Hematopoietic multipotent progenitor cell (in vitro differentiated cells): Measurements from ENCODE around the genes ETFA, CIB2 and SKIC8.

- CAGE, long polyA plus RNA, result no peak
Observed at GRCh38 chr15:76150883-76151421, 91.2 kb downstream of the TMEM266 start.

DNA sequence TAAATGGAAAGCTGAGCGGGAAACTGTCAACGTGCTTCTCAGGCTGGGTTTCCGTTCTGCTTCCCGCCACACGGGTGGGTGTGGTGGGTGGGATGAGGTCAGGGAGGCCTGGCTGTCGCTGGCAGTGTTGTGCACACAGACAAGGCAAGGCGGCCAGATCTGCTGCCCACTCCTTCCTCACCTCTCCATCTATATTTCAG, 110.3 kb downstream of the TMEM266 start:
- CAGE, long polyA plus RNA, result no peak

DNA sequence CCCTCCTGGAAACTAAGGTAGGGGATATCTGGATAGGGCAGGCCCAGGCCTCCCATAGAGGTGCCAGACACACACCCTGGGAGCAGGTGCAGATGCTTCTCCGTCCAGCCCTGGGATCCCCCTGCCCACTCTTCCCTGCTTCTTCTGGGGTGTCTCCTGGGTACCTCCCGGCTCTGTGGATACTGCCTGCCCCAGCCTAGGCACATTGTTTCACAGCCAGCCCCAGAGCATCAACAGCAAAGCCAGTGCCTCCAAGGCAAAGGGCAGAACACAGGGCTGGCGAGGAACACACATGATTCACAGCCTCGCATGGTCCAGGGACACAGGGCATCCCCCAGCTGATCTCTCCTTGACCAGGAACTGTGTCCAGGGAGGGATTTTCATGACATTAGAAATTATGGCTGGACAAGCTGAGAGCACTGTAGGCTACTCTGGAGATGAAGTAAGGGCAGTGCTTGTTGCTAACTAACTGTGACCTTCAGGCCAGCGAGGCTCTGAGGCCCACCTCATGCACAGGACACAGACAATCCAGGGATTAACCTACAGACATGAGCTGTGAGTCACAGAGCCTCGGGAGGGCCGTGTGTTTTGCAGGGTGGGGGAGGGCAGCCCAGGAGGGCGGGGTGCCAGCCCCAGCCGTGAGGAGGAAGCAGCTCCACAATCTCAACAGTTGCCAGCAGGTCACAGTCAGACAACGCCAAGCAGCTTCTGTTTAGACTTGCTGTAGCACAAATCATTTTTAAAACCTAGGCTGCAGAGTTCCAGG, 115.0 kb downstream of the ETFA start:
- CAGE, long polyA plus RNA, result no peak

DNA sequence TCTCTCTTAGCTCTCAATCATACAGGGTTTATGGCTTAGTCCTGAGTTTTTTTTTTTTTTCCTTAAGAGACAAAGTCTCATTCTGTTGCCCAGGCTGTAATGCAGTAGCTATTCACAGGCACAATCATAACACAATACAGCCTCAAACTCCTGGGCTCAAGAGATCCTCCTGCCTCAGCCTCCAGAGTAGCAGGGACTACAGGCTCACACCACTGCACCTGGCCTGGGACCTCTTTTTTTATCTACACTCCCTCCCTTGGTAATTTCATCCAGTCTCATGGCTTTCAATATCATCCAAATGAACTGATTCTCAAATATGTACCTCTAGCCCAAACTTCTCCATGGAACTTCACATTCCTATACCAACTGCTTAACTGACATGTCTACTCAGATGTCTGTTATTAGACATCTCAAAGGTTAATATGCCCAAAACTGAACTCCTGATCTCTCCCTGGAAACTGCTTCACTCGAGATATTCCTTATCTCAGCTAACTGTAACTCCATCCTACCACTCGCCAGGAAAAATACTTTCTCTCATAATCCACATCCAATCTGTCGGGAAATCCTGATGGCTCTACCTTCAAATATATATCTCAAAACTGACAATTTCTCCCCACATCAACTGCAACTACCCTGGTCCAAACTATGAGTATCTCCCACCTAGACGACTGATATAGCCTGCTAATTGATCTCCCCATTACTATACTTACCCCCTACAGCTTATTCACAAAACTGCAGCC, 31.3 kb downstream of the ETFA start:
- CAGE, long polyA plus RNA, result no peak

- CAGE, long polyA plus RNA, result no peak
Observed at GRCh38 chr15:76310903-76311832, at the start of gene ETFA. Gene ETFA (minus strand): TSS chr15:76311469.

DNA sequence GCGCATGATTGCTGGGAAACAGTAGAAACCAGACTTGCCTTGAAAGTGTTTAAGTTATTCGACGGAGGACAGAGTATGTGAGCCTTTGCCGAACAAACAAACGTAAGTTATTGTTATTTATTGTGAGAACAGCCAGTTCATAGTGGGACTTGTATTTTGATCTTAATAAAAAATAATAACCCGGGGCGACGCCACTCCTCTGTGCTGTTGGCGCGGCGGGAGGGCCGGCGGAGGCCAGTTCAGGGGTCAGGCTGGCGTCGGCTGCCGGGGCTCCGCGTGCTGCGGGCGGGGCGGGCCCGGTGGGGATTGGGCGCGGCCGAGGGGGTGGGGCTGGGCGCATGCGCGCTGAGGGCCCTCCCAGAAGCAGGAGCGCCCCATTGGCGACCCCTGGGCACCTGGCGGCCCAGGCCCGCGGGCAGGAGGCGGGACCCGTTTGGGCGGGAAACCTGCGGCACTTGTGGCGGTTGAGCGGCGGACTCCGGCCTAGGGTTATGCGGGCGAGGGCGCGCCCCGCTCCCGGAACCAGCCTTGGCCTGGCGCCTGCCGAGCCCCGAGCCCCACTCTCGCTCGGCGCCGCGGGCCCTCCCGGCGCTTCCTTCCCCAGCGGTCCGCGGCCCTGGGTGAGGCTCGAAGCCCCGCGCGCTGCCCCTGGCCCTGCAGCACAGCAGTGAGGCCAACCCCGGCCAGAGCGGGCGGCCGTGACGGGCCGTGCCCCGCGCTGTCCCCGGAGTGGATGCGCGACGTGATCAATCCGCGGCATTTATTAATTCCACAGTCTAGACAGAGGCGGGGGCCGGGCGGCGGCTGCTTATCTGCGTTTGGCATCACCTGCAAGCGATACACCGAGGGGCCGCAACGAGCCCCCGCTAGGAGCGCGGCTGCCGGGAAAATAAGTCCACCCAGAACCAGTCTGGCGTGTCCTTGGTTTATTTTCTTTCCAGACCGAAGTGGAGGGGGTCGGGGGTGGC, 6.0 kb downstream of the ISL2 start:
- CAGE, long polyA plus RNA, result no peak

DNA sequence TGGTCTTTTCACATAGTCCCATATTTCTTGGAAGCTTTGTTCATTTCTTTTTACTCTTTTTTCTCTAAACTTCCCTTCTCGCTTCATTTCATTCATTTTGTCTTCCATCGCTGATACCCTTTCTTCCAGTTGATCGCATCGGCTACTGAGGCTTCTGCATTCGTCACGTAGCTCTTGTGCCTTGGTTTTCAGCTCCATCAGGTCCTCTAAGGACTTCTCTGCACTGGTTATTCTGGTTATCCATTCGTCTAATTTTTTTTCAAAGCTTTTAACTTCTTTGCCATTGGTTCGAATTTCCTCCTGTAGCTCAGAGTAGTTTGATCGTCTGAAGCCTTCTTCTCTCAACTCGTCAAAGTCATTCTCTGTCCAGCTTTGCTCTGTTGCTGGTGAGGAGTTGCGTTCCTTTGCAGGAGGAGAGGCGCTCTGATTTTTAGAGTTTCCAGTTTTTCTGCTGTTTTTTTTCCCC, 271.1 kb downstream of the ISL2 start:
- CAGE, long polyA plus RNA, result no peak

GRCh38 chr15:77027957-77028710, 33.2 kb downstream of the PSTPIP1 start:
- CAGE, long polyA plus RNA, result no peak

DNA sequence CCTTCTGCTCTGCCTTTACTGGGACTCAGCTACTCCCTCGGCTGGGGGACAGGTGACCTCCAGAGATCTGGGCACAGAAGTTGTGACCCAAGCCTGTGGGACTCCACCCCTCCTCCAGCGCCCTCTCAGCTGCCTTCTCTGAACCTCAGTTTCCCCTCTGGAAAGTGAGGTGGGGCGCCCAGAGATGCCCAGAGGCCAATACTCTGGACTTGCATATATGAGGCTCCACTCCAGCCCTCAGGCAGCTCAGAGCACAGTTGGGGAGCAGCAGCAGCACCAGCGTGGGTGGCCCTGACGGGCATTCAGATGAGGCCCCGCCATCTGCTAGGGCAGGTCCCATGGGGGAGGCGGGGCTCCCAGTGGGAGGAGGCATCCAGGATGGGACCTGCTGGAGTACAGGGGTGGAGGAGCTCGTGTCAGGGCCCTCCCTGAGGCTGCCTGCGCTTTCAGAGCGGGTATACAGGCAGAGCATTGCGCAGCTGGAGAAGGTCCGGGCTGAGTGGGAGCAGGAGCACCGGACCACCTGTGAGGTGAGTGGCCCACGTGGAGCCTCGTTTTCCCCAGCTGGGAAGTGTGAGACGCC, 35.2 kb downstream of the PSTPIP1 start:
- CAGE, long polyA plus RNA, result no peak

DNA sequence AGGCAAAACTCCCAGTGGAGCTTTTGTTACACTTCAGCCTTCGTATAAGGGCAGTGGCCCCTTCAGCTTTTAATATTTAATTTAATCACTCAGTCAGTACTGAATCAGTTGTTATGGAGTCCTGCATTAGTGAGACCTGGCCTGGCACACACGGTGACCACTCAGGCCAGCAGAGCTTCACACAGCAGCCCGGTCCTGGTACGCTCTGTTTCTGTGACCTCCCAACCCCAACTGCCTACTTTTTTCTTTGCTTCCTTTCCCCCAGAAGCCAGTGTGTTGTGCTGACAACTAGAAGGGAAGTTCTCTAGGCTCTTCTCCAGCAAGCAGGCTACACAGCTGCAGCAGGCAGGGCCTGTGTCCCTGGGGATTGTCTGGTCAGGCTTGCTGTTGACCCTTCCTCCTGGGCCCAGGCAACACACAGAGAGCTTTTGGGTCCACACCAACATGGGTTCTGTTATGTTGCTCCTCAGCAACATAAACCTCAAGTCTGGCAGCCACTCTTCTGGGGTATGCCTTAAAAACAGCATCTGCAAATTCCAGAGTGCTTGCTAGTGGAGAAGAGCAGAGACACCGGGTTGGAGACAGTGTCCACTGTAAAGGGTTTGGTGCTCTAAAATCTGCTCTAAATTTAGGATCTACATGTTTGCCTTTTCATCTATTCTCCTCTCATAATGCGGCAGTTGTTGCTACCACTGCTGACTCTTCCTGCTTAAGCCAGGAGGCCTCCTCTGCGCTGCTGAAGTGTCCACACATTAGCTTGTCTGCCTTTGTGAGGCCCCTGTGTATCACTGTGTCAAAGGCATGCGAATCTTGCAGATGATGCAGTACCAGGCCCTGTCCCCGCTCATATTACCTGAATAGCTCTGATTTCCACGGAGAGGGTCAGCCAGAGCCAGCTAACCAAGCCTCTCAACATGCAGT, 36.3 kb upstream of the TSPAN3 start:
- CAGE, long polyA plus RNA, result no peak

DNA sequence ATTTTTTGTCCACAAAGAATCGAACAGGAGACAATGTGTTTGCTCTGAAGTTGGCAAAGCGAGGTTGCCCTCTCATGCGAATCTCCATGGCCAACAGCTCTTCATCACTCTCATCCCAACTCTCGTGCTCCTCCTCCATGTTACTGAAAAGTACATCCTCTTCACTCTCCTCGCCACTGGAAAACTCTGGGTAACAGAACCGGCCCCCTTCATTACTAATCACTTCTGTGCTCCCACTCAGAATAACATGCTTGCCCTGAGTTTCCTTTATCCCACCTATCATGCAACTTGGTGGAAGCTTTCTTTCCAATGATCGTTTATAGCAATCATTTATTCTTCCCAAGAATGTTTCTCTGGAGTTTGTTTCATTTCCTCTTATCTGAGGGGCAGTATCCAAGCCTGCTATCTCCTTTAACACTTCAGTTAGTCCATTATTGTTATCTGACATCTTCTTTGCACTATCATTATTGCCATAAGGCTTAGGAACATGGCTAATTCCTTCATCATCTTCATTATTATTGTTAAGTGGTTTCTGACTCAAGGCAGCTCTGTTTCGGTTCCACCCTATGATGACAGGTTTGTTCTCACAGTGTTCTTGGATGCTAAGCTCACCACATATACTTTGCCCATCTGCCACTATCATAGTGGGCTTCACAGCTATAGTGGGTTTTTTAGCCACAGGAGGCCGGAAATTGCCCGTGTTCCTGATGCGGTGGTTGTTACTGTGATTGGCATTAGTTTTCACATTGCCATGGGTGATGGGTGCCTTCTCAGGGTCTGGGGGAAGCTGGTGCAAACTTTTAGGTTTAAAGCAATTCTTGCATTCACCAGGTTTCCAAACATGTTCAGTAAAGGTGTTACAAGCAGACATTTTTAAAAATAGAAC, 110.4 kb upstream of the TSPAN3 start:
- CAGE, long polyA plus RNA, result no peak

DNA sequence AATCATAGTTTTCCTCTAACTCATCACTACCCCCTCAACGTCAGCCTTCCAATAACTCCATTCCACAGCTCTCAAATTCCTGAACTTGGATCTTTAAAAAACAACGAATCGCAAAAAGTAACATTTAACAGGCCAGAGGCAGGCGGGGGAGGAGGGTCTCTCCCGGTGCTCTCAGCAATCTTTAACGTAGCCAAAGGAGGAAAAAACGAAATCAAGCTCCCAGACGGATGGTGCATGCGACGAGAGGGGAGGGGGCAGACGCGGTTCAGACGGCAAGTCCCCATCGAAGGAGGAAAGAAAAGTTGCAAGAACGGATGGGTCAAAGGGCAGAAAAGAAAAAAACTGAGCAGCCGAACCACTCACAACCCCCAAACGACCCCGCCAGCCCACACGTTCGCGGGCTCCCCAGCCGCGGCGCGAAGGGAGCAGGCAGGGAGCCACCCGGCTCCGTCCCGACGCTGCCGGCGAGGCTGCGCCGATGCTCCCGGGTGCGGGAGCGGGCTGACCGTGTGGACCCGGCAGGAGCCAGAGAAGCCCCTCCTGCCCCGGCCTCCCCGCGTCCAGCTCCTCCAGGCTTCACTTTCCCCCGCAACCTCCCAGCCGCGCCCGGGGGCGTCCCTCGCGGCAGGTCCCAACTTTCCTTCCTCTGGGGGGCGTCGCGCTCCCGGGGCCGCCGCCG, 705 bp downstream of the PEAK1 start:
- CAGE, long polyA plus RNA, result no peak

DNA sequence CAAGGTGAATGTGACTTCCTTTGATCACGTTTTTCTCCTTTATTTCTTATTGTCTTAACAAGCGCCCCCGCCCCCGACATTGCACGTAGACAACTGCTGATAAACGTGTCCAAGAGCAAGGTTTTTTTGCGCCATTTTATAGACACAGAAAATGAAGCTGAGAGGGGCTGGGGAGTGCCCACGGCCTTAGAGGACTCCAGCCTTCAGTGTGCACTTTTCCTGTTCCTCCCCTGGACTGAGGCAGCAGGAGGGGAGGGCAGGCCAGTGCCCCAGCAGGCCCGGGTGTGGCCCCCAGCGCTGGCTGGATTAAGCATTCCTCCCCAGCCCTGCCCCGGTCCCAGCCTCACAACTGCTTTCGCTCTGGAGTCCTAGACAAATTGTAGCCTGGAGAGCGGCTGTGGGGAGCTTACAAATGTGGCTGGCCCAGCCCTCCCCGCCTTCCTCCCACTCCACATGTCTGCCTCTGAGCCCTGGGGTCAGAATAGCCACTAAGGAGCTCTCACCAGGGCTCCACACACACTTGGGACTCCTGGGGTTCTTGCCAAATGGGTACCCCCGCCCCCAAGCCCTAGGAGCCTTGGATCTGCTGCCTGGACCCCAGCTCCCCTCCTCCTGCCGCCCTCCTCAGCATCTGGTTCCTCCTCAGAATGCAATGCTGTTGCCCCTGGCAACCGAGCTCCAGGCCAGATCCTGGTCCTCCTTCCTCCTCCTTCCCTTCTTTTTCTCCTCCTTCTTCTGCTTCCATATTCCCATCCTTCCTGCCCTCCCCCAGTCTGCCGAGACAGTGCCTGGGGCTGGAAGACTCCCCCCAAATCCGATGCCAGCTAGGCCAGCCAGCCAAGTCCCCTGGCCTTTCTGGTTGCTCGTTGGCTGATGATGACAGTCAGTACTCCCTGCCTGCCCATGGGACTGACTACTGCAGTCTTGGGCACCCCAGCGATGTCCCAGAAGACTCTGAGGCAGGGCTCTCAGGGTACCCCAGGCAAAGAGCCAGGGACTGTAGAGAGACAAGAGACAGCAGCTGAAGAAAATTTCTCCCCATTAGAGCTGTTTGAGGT, 91.2 kb downstream of the LINGO1 start:
- CAGE, long polyA plus RNA, result no peak

DNA sequence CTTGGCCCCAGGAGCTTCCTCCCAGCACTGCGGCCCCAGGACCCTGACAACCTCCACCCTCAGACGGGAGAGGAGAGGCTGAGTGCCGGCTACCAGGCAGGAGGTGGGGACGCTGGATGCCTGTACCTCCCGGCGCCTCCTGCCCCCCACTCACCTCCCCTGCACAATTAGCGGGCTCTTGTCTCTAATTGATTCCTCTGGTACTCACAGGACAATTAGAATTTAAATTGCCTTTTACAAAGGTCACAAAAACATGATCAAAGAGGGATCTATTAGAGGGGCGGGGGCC, 84.4 kb downstream of the LINGO1 start:
- CAGE, long polyA plus RNA, result no peak

GRCh38 chr15:78003823-78004536, 73.5 kb downstream of the TBC1D2B start:
- CAGE, long polyA plus RNA, result no peak

DNA sequence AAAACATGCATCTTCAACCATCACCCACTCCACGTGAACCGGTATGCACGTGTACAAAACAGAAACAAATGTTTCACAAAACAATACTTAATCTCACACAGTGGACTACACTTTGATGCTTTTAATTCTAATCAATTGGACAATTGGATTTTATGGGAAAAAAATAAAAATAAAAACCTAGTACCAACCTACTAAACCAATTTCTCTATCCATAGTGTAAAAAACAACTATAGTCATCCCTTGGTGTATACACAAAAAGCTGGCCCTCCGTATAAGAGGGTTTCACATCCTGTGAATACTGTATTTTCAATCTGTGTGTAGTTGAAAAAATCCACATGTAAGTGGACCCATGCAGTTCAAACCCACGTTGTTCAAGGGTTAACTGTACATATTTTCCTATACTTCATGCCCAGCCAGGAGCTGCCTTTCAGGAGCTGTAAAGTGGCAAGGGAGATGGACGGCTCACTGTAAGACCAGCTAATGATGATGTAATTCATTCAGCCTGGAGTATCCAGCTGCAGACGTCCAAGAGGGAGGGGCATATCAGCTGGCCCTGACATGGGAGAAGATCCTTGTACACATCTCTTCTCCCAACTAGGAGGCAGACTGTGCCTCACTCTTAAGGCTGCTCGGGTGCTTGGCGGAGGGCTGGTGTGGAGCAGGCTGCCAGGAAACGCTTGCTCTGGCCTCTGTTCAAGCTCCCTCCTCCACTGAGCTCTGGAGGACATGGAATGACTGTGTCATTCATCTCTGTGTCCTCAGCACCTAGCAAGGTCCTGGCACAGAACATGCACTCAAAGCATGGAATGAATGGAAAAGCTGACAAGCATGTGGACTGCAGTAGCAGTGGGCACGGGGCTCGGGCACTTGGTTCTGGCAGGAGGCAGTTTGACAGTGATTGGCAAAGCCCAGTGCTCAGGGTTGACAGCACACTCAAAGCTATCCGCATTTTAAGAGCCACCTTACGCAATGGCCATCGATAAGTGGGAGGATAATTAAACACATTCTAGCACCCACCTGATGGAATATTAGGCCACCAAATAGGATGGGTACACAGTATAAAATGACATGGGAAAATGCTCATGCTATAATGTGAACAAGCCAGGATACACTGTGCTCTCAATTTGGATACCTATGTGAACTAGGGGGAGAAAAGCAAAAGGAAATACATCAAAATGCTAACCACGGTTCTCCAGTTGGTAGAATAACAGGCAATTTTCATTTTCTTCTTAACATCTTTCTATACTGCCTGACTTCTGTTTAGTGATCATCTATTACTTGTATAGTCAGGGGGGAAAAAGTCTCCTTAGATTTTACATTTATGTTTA, 72.5 kb downstream of the TBC1D2B start:
- CAGE, long polyA plus RNA, result no peak

DNA sequence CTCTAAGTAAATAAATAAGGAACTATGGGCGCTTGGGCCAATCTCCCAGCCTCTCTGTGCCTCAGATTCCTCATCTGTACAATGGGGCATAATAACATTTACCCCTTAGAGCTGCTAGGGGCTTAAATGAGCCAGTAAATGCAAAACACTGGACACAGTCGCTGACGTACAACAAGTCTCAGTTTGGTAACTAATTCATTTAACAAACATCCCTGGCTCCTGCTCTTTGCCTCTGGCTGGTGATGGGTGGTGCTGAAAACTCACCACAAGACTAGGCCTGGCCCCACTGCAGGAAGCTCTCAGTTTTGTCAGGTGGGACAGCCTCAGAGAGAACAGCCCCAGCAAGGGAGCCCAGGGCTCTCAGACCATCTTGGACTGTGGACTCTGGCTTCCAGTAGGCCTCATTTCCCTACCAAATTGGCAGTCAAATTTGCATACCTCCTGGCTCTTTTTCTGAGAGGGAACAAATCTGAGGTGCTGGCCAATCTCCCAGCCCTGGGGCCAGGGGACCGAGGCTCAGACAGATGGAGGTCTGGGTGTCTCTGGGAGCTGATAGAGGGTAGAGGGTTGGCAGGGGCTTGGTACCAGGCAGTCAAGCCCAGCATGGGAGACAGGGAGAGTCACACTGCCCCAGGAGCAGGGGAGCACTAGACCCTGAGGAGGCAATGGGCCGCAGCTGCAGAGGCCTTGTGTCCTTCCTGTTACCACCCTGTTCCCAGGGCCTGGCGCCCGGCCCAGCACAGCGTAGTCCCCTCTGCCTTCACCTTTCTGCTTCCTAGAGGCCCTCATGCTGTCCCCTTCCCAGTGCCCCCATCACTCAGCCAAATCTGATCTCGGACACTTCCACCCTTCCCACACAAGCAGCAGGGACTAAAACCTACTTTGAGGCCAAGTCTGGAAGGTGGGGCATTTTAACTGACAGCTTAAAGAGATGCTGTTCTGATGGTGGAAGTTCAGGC, 6.6 kb upstream of the TBC1D2B start:
- CAGE, long polyA plus RNA, result no peak

DNA sequence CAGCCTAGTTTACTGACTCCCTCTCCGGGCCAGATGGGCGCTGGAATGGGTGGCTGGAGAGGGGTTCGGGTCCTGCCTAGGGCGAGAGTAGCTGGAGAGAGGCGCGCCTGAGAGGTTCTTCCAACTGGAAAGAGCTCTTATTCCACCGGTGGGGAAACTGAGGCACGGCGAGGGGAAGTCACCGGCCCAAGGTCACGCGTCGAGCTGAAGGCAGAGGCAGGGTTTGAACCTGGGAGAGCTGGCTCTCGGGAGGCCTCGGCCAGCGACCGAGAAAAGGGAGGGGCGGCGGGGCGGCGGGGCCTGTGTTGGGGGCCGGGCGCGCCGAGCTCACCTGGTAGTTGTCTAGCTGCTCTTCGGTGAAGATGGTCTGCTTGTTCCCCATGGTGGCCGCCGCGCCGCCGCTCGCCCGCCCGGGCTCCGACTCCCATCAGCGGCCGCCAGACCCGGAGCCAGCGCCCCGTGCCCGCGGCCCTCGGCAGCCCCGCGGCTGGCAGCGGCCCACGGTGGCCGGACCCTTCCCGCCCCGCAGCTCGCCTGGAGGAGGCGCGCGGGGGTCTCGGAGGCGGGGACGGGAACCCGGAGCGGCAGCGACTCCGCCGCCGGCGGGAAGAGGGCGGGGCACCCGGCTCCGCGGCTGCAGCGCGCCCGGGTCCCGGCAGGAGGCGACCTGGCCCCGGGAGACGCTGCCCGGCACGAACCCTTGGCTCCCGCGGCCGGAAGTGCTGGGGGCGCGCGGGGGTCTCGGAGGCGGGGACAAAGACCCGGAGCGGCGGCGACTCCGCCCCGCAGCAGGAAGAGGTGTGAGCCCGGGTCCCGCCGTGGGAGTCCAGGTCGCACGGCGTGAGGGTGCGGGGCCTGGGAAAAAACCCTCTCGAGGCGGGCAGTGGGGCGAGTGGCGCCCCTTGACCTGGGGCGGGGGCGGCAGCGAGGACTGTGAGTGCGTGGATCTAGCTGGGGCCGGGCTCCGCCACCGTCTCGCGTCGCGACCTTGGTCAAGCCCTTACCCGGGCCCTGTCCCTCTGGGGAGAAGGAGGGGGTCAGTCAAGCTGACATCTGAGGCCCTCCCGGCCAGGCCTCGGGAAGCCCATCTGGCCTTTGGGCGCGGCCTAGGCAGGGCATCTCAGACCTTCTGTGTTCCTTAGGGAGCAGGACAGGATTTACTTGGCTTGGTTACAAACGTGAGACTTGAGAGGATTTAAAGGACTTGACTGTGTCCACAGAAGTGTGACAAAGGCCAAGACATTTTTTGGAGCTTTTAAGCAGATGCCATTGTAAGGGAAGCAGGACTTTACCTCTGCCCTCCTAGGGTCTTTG, at the start of gene CIB2:
CIB2 (minus strand) TSS at position 612 of the 1,314 bp plus-strand sequence.
- CAGE, long polyA plus RNA, result no peak

DNA sequence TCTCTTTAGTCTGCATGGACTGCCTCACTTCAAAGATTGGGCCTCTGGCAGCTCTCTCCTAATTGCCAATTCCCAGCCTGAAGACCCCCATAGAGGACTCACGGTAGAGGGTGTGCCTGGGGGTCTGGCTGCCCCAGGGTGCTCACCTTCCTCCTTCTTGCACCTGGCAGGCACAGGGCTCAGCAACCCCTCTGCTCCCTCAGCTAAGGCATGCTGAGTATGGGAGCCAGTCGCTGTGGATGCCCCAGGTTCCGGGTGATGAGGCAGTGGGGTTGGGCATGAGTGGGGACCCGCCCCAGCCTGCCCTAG, 21.1 kb downstream of the ACSBG1 start:
- CAGE, long polyA plus RNA, result no peak

DNA sequence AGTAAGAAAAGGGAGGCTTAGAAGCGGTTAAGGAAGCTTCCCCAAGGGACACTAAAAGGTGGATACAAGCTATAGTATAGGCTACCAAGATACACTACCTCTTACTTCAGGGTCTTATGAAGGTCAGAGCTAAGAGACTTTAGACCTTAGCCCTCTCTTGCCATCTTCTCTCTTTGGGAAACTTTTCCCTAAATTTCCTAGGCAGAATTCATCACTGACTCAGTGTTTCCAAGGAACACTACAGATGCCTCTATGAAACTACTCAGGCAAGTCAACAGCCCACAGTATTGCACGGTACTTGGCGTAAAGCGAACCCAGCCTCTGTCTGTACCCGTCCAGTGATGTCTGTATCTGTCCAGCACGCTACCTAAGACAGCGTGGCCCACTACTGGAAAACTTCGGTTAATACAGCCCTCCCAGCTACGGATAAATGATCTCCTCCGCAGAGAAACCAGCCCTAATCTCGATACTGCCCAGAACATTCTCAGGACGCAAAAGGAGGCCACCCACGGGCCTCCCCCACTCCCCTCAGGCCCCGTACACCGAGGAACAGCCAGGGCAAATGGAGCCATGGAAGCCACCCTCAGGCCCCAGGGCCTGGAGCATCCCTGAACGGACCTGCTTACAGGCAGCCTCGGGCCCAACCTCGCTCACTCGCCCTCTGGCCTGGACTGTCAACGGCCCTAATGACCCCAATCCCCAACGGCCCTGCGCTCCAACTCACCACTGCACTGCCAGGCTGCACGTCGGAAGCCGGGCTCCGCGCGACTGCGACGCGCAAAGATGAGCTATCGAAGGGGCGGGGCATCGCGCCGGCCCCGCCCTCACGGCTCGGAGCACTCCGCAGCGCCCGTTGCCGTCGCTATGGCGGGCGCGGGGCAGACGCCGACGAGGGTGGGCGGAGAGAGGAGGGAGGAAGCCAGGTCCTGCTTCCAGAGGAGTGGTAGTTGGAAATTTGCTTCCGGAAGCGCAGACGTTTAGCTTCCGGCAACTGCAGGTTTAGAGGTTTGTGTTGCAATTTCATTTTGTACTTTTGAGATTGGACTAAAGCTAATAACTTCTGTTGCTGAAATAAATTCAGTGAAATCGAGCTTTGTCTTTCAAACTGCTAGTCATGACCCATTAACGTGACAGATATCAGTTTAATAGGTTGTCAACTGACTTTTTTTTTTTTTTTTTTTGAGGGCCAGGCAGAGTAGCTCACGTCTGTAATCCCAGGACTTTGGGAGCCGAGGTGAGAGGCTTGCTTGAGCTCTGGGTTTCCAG, at the start of gene SKIC8:
SKIC8 (minus strand) TSS at position 772 of the 1,266 bp plus-strand sequence.
- CAGE, long polyA plus RNA, result start-site peak on the minus strand centred at position 766 of the sequence, 23 bp wide, 139 reads